Thyroid gland (tissue), 7 donors: ENCODE results near the gene OR5BS1P.

DNA sequence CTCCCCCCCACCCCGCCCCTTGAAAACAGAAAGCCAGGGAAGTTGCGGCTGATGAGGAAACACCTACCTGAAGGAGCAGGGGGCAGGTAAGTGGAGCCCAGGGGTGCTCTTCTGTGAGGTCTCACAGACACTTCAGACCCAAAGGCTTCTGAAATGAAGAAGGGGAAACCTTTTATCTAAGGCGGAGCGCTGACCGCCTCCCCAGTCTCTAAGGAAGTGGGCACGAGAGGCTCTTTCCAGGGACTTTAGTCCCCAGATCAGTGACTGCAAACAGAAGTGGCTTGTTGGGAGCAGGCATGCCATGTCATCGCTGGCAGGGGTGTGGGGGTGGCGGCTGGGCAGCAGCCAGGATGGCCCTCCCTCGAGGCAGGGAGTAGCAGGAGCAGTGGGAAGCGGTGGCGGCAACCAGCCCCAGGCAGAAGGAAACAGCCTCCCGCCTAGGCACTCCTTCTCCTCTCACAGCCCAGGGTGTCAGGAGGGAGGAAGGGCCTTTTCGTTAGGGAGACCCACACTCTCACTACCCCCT is 22.1 kb downstream of the VDR start:
- PRO-cap, 2 experiments = peak in 1 of 2 experiments; most common plus-strand start position 388 of the sequence (in 1); most common minus-strand start position 278 of the sequence (in 1)
- RAMPAGE, long total RNA, 5 experiments = start-site peak on the minus strand in 2 of 5 experiments, centred at positions 180 to 378 of the sequence, 13 to 16 reads per replicate

GRCh38 chr12:47894369-47895134 is 10.2 kb downstream of the VDR start:
- PRO-cap, 2 experiments = no peak in any of the 2 experiments
- RAMPAGE, long total RNA, 5 experiments = no peak in any of the 5 experiments

GRCh38 chr12:47901095-47902010 is 3.4 kb downstream of the VDR start:
- PRO-cap, 2 experiments = no peak in any of the 2 experiments
- RAMPAGE, long total RNA, 5 experiments = no peak in any of the 5 experiments

- PRO-cap, 2 experiments = no peak in any of the 2 experiments
- RAMPAGE, long total RNA, 5 experiments = no peak in any of the 5 experiments
Measured at GRCh38 chr12:47908197-47908647, 3.4 kb upstream of the VDR start.

DNA sequence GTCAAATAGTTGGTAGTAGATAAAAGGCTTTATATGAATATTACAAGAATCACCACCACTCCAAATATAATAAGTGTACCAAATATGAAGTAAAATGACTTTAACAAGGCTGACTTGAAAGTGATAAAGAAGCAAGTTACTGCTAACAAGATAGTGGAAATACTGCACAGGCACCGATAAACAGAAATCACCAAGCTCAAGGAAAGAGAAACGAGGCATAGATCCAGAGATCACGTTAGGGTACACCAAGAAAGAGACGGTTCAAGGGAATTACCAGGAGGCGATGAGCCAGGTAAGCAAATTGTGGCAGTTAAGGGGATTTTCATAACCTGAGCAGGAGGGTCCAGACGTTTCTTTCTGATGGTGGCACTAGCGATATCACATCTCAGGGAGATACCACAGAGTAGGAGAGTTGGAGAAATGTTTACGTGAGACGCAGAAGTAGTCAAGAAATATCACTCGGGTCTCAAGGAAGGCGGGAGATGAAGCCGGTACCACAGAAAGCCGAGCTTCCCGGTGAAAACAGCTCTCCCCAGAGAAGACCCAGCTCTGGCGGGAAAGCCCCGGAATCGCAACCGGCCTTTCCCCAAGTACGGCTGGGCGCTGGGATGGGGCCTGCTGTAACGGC is 637 bp downstream of the SENP1 start:
- PRO-cap, 2 experiments = no peak in any of the 2 experiments
- RAMPAGE, long total RNA, 5 experiments = start-site peak on the plus strand in 1 of 5 experiments, centred at positions 144 to 441 of the sequence, 5 to 6 reads per replicate

DNA sequence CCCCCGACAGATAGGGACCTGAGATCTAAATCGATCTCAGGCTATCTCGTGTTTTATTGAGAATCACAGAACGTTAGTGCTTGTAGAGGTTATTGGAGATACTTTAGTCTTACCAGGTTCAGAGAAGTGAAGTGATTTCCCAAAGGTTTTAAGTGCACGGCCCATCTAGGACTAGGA is 473 bp upstream of the SENP1 start:
- PRO-cap, 2 experiments = no peak in any of the 2 experiments
- RAMPAGE, long total RNA, 5 experiments = no peak in any of the 5 experiments

GRCh38 chr12:48559467-48560113 is at the start of gene OR5BS1P:
Gene OR5BS1P (plus strand): TSS chr12:48559882.
- PRO-cap, 2 experiments = no peak in any of the 2 experiments
- RAMPAGE, long total RNA, 5 experiments = no peak in any of the 5 experiments

- PRO-cap, 2 experiments = peak in 1 of 2 experiments; most common plus-strand start chr12:48694530 (in 1)
- RAMPAGE, long total RNA, 5 experiments = no peak in any of the 5 experiments
Measured at GRCh38 chr12:48694146-48694756, 12.2 kb upstream of the KANSL2 start.

GRCh38 chr12:48717312-48717517 is 708 bp upstream of the CCNT1 start:
- PRO-cap, 2 experiments = no peak in any of the 2 experiments
- RAMPAGE, long total RNA, 5 experiments = no peak in any of the 5 experiments

GRCh38 chr12:48717518-48717859 is 982 bp upstream of the CCNT1 start:
- PRO-cap, 2 experiments = no peak in any of the 2 experiments
- RAMPAGE, long total RNA, 5 experiments = no peak in any of the 5 experiments

- PRO-cap, 2 experiments = no peak in any of the 2 experiments
- RAMPAGE, long total RNA, 5 experiments = no peak in any of the 5 experiments
Measured at GRCh38 chr12:48813416-48813970, 4.8 kb upstream of the CACNB3 start.

DNA sequence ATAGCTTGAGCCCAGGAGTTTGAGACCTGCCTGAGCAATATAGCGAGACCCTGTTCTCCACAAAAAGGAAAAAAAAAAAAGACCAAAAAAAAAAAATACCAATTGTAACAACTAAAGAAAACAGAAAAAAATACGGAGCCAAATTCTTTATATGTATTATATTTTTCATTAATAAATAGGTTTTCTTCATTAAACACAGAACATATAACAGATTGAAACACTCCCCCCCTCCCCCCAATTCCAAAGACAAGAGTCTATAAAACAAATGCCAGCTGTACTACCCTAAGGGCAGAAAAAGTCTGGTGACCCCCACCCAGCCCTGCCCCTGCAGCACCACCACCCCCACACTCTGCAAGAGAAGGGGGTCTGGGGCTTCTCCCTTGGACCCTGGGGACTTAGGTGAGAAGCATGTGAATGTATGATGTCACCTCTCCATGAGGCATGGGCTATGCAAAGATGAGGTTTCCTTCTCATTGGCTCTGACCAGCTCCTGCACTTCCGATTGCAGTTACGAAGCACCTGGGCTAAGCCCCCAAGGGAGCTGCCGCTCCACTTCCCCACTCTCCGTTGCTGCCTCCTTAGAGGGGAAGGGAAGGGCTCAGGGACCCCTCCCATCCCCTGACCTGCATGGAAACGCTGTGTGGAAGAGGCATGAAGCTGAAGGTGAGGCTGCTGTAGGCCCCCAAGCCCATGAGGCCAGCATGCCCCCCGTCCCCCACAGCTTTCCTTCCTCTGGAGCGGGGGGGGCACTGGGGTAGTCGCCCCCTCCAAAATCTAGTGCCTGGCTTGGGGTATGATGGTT is 5.2 kb upstream of the DDX23 start:
- PRO-cap, 2 experiments = no peak in any of the 2 experiments
- RAMPAGE, long total RNA, 5 experiments = no peak in any of the 5 experiments

GRCh38 chr12:48924373-48925290 is 660 bp downstream of the FKBP11 start:
- PRO-cap, 2 experiments = peak in 1 of 2 experiments; most common minus-strand start chr12:48925120 (in 1)
- RAMPAGE, long total RNA, 5 experiments = no peak in any of the 5 experiments

- PRO-cap, 2 experiments = no peak in any of the 2 experiments
- RAMPAGE, long total RNA, 5 experiments = no peak in any of the 5 experiments
Measured at GRCh38 chr12:48969680-48970281, 1.8 kb downstream of the WNT10B start.

GRCh38 chr12:49017750-49018339 is 731 bp downstream of the PRKAG1 start:
- PRO-cap, 2 experiments = peak in 1 of 2 experiments; most common plus-strand start chr12:49018291 (in 1)
- RAMPAGE, long total RNA, 5 experiments = no peak in any of the 5 experiments

- PRO-cap, 2 experiments = no peak in any of the 2 experiments
- RAMPAGE, long total RNA, 5 experiments = no peak in any of the 5 experiments
Measured at GRCh38 chr12:49030263-49030628, 11.7 kb upstream of the PRKAG1 start.

- PRO-cap, 2 experiments = no peak in any of the 2 experiments
- RAMPAGE, long total RNA, 5 experiments = no peak in any of the 5 experiments
Measured at GRCh38 chr12:49030840-49031852, 12.6 kb upstream of the PRKAG1 start.

GRCh38 chr12:49096846-49097299 is 2.3 kb upstream of the DHH start:
- PRO-cap, 2 experiments = no peak in any of the 2 experiments
- RAMPAGE, long total RNA, 5 experiments = no peak in any of the 5 experiments

DNA sequence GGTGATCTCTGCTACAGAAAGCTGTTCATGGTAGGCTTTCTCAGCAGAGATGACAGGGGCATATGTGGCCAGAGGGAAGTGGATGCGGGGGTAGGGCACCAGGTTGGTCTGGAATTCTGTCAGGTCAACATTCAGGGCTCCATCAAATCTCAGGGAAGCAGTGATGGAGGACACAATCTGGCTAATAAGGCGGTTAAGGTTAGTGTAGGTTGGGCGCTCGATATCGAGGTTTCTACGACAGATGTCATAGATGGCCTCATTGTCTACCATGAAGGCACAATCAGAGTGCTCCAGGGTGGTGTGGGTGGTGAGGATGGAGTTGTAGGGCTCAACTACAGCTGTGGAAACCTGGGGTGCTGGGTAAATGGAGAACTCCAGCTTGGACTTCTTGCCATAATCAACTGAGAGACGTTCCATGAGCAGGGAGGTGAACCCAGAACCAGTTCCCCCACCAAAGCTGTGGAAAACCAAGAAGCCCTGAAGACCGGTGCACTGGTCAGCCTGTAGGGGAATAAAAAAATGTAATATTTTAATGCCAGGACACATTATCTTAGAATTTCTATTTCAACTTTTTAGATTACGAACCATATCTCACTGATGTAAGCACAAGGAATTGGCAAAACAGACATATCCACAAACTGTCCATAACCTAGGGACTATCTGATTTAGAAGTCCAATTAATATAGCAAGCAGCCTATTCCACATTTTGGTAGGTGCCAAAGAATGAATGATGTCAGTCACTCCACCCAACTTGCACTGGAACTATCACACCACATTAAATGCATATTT is 2.6 kb downstream of the TUBA1B start:
- PRO-cap, 2 experiments = no peak in any of the 2 experiments
- RAMPAGE, long total RNA, 5 experiments = no peak in any of the 5 experiments

DNA sequence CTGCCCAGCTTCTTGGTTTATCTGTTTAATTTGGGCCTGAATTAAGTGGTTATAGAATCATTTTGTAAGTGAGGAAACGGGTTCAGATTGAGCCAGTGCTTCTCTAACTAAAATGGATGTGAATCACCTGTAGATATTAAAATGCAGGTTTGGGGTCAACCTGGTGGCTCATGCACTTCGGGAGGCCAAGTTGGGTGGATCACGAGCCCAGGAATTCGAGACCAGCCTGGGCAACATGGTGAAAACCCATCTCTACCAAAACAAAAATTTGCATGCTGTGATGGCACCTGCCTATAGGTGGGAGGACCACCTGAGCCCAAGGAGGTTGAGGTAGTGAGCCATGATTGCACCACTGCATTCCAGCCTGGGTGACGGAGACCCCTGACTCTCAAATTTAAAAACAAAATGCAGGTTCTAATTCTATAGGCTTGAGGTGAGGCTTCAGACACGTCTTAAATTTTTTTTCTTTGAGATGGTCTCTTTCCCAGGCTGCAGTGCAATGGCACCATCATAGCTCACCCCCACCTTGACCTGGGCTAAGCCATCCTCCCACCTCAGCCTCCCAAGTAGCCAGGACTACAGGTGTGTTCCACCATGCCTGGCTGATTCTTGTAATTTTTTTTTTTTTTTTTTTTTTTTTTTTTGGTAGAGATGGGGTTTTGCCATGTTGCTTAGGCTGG is 8.9 kb downstream of the TUBA1C start:
- PRO-cap, 2 experiments = no peak in any of the 2 experiments
- RAMPAGE, long total RNA, 5 experiments = no peak in any of the 5 experiments